HT1080 (cell line): ENCODE measurements around a stretch of chr2.

GRCh38 chr2:241095903-241096723, 6.0 kb downstream of the MTERF4 start:
RAMPAGE:
- cytosol, long total RNA: no peak
- long total RNA: no peak
- nucleus, long total RNA: no peak

GRCh38 chr2:241148674-241149101, 584 bp downstream of the PASK start:
RAMPAGE:
- cytosol, long total RNA: no peak
- long total RNA: no peak
- nucleus, long total RNA: no peak

DNA sequence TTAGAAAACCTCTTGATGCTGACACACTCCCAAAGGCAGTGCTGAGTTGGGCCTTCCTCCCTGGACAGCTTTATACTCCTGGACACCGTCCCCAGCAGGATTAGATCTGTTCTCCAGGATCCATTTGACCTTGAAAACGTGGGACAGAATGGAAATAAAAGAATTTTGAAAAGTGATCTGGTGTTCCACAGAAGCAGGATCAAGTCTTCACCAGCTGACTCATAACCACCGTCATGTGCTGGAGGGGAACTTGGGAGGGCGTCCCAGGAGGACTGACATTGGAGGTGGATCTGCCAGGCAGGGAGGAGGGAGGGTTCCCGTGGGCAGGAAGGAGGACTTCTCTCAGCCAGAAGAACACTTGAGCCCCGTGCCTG, 11.2 kb downstream of the PPP1R7 start:
RAMPAGE:
- cytosol, long total RNA: no peak
- long total RNA: no peak
- nucleus, long total RNA: no peak

DNA sequence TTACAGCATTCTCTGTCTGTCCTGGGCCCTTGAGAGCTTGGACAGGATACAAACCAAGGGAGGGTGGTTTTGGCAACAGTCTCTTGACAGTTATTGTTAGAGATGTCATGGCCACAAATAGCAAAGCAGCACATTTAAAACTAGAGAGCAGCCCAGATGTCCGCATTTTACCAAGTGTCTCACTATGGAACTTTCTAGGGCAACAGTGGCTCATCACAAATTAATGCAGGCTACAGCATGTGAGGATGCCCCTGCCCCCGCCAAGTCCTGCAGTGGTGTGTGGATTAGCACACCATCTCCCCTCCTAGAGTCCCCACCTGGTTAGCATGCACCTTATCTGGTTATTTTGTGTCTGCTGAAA, 11.7 kb downstream of the PPP1R7 start:
RAMPAGE:
- cytosol, long total RNA: no peak
- long total RNA: no peak
- nucleus, long total RNA: no peak

GRCh38 chr2:241228603-241229598, 40.4 kb downstream of the ANO7 start:
RAMPAGE:
- cytosol, long total RNA: no peak
- long total RNA: no peak
- nucleus, long total RNA: no peak

DNA sequence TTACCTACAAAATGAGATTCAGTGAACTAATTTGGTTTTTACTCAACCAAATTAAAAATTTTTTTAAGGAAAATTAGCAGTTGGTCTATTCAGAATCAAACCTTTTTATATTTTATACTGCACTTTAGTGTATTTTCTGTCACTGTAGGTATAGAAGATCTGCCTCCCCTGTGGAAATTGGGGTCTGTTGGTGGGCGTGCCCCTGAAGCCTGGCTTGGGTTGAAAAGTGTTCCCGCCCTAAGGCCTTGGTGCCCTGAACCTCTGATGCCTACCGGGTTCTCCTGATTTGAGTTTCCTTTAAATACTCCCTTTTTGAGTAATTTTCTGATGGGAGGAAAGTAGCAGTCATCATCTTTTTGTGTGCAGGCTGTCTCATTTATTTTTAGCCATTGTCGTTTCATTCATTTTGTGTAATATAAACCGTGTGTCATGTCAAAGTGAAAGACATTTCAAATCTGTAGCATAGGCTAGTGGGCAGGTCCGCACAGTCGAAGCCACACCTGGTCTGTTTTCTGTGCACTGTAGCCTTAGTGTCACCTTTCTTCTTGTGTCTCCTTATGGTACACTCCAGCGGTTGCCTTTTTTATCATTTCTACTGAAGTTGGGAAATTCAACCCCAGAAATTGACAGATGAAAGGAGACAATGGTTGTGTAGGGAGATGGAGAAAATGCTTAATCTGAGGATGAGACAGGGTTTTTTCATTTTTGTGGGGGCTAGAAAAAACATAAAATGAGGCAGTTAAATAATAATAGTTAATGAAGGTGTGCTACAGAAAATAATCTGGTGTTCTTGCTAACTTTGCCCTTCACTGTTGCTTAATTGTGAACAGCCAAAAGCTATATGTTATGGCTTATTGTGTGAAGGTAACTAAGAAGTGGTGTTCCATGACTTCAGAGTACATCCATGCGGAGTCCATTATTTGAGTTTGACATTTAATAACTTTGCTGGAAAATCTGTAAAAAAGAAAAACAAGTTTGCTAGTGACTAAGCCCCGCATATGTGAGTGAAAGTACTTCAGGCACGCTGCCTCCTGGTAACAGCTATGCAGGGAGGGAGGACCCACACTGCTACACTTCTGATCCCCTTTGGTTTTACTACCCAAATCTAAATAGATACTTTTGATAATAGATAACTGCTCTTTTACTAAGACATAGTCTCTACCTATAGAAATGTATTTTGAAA, 2.9 kb upstream of the FARP2 start:
RAMPAGE:
- cytosol, long total RNA: no peak
- long total RNA: no peak
- nucleus, long total RNA: no peak

GRCh38 chr2:241411939-241412580, 56.0 kb downstream of the FARP2 start:
RAMPAGE:
- cytosol, long total RNA: no peak
- long total RNA: no peak
- nucleus, long total RNA: no peak

DNA sequence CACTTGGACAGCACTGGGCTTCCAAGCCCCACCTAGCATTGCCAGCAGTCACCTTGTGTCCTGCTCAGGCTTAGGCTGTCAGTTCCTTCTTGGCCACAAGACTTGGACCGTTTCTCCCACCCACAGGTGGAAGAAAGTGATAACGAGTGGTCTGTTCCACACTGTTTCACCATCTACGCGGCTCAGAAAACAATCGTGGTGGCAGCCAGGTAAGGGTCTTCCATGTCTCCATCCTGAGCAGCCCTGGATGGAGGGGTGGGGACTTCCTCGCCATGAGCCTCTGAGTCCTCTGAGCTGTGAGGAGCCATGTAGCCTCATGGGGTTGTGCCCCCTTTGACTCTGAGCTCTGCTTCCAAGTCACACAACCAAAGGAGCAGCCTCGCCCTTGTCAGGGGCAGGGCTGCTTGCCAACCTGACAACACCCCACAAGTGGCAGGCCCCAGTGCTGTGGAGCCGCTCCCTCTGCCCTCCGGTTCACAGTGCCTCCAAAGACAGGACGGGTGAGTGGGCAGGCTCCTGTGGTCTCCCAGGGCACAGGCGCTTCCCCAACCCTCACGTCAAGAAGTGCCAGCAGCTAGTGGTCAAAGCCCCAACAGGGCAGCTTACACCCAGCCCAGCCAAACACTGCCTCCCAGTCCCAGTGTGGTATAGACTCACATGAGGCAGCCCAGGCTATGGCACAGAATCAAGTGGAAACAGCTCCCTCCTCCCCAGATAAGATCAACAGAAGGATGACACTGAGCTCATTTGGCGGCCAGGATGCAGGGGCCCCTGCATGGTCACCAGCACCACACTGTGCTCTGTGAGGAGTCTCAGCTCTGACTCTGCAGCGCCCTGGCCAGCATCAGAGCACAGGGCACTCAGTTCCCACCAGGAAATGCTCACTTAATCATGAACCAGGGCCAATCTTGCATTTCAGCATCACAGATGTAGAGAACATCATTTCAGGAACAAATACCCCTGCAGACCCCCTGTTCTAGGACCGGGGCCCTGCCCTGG, 18.2 kb downstream of the STK25 start:
RAMPAGE:
- cytosol, long total RNA: no peak
- long total RNA: no peak
- nucleus, long total RNA: no peak

GRCh38 chr2:241546973-241547216, 11.7 kb upstream of the BOK start:
RAMPAGE:
- cytosol, long total RNA: no peak
- long total RNA: no peak
- nucleus, long total RNA: no peak

DNA sequence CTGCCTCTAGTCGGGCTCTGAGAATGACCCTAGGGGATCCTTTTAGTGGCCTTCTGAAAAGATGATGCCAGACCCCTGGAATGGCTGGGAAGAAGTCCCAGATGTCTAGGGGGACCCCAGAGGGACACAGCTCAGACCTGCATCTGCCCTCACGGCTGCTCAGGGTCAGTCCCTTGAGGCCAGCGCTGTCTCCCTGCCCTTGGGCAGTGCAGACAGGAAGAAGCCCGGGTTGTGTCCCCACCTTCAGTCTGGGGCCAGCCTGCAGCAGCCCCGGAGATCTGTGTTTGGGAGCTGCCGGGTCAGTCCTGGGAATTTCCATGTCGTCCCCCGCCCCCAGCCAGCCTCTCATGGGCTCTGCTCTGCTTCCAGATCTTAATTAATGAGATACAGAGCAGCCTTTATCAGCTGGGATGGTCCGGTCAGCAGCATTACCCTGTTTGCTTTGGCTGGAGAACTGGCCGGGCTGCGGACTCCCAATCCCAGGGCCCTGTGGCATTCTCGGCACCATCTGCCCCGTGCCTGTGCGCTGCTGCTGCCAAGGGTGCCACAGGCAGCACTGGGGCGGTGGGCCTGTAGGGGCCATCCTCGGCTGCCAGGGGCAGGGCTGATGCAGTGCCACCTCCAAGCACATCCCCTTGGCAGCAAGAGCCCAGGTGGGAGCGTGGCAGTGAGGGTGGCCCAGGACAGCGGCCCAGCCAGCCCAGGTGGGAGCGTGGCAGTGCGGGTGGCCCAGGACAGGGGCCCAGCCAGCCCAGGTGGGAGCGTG, 2.4 kb downstream of the BOK start:
RAMPAGE:
- cytosol, long total RNA: no peak
- long total RNA: no peak
- nucleus, long total RNA: no peak

RAMPAGE:
- cytosol, long total RNA: no peak
- long total RNA: no peak
- nucleus, long total RNA: no peak
Observed at GRCh38 chr2:241617261-241618383, 19.3 kb downstream of the THAP4 start.

RAMPAGE:
- cytosol, long total RNA: no peak
- long total RNA: no peak
- nucleus, long total RNA: no peak
Observed at GRCh38 chr2:241661541-241662184, 24.2 kb downstream of the ATG4B start.

DNA sequence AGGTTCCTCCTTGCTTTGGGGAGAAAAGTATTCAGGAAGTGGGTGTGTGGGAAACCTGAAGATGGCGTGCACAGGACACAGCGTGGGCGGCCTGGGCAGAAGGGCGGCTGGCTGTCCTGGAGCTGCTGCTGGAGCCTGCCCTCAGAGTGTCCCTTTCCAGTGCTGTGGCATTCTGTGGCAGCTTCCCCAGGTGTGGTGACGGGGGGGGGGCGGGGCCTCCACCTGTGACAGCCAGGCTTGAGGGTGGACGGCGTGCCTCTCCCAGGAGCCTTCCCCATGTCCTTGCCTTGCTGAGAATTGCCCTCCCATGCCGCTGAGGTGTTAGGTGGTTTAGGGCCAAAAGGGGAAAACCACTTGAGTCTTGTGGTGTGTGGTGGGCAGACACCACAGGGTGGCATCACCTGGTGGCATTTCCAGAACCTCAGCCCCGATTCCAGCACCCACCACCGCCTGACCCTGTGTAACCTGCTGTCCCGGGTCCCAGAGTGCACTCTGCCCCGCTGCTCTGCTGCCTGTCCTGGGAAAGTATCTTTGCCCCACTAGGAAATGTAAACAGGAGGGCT, 13.7 kb downstream of the DTYMK start:
RAMPAGE:
- cytosol, long total RNA: no peak
- long total RNA: no peak
- nucleus, long total RNA: no peak

DNA sequence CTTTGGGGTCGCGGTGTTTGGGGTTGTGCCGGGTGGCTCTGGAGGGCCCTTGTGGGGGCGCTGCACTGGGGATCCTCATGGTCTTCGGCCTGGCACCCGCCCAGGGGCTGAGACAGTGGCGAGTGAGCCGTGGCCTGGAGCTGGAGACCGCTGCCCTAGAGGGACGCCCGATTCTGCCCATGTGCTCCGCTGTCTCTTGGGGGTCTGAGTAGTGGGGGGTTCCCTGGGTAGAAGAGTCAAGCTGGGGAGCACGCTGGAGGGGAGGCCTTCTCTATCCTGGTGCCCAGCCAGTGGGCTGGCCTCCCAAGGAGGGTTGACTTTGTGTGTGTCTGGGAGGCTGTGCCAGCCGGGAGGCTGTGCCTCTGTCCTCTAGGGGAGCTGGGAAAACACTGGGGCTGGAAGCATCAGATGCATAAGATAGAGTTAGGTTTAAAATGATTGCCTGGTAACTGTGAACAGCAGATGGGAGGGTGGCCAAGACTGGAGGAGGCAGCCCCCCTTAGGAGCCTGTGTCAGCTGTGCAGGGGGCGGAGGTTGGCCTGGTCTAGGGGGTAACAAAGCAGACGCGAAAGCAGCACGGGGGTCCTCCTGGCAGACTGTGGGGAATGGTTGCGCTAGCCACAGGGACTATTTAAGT, 1.2 kb downstream of the ING5 start:
RAMPAGE:
- cytosol, long total RNA: no peak
- long total RNA: no peak
- nucleus, long total RNA: no peak

DNA sequence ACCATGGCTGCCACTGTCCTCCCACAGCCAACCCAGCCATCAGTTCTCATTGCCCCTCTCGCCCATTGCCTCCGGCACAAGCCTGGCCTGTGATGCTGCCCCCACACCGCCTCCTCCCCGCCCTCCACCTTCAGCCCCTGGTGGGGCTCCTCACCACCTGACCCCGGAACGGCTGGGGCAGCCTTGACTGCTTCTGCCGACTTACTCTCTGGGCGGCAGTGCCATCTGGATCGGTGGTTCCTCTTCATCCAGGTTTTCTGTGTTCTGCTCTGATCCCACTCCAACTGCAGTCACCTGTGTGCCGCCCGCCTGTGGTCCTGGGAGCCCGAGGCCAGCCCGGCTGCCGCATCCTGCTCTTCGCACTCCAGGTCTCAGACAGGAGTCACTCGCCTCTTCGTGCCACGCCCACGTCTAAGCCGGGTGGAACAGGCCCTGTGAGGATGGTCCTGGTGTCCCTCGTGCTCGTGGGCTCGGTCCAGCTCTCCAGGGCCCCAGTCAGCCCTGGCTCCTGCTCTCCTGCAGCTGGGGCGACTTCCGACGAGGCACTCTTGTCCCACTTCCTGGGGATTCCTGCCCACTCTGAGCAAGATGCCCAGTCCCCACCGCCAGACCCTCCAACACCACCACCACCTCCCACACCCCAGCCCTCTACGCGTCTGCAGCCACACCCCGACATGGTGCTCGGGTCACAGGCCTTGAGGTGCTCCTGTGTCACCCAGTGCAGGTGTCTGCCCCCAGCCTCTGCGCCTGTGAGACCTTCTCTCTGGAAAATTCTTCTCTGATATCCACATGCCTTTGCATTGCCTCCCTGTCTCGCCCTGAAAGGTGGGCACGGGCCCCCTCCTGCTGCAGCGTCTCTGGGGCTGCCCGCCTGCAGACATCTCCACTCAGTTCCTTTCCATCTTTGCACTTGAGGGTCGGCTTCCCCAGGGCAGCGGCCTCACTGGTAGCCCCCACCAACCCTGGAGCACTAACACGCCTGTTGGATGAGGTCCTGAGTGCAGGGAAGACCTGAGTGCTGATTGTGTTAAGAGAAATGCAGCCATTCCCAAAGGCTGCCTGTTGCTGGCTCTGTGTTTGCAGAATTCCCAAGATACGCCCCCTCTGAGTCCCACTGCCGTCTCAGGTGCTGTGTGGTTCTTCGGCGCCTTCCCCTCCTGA, 14.5 kb downstream of the D2HGDH start:
RAMPAGE:
- cytosol, long total RNA: no peak
- long total RNA: no peak
- nucleus, long total RNA: no peak

RAMPAGE:
- cytosol, long total RNA: no peak
- long total RNA: no peak
- nucleus, long total RNA: no peak
Observed at GRCh38 chr2:241817279-241817908, 8.4 kb downstream of the NEU4 start.

GRCh38 chr2:241818709-241819405, 9.9 kb downstream of the NEU4 start:
RAMPAGE:
- cytosol, long total RNA: no peak
- long total RNA: no peak
- nucleus, long total RNA: no peak

GRCh38 chr2:241891354-241891763, 8.9 kb downstream of the FAM240C start:
RAMPAGE:
- cytosol, long total RNA: no peak
- long total RNA: no peak
- nucleus, long total RNA: no peak

GRCh38 chr2:242083966-242084399, 183.7 kb upstream of the FAM240C start:
RAMPAGE:
- cytosol, long total RNA: no peak
- long total RNA: no peak
- nucleus, long total RNA: no peak